GM12892 (cell line): ENCODE measurements around the gene NAXD.

DNA sequence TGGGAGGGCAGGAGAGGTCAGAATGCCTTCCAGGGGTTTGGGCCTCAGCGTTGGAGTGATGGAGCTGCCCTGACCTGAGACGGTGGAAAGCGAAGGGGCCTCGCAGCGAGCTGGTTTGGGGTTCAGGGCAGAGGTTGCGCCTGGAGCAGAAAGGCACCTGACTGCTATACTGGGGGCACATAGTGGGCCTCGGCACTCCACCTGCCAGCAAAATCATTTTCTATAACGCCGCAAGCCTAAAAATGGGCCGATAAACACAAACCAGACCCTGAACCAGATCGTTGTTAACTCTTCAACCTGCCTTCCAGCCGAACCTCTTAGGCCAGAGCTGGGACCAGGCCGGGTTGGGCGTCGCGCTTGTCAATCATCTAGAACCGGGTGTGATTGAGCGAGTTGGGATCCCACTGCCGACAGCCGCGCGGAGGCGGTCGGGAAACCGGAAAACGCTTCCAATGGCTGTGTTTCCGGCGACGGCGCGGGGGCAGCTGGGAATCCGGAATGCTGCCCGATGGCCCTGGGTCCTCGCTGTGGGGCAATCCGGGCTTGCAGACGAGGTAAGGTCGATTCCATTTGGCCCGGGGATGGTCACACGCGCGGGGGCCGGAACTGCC is at the start of gene NAXD:
TSS of gene NAXD (plus strand) at position 452 of the 611 bp plus-strand sequence.
- RRBS = 2% methylated on average over 13 of the region's 42 CpGs

- RRBS = no CpG with 5 or more reads among the region's 22 CpGs
Observed at GRCh38 chr13:110628721-110629317, 13.5 kb downstream of the NAXD start.

- RRBS = 3% methylated on average over 4 of the region's 37 CpGs
Observed at GRCh38 chr13:110713117-110713602, 340 bp upstream of the ING1 start.

- RRBS = no CpG with 5 or more reads among the region's 5 CpGs
Observed at GRCh38 chr13:110793105-110793550, 79.6 kb downstream of the ING1 start.

GRCh38 chr13:110892308-110893525 is 22.2 kb downstream of the ANKRD10 start:
- RRBS = no CpG with 5 or more reads among the region's 15 CpGs

DNA sequence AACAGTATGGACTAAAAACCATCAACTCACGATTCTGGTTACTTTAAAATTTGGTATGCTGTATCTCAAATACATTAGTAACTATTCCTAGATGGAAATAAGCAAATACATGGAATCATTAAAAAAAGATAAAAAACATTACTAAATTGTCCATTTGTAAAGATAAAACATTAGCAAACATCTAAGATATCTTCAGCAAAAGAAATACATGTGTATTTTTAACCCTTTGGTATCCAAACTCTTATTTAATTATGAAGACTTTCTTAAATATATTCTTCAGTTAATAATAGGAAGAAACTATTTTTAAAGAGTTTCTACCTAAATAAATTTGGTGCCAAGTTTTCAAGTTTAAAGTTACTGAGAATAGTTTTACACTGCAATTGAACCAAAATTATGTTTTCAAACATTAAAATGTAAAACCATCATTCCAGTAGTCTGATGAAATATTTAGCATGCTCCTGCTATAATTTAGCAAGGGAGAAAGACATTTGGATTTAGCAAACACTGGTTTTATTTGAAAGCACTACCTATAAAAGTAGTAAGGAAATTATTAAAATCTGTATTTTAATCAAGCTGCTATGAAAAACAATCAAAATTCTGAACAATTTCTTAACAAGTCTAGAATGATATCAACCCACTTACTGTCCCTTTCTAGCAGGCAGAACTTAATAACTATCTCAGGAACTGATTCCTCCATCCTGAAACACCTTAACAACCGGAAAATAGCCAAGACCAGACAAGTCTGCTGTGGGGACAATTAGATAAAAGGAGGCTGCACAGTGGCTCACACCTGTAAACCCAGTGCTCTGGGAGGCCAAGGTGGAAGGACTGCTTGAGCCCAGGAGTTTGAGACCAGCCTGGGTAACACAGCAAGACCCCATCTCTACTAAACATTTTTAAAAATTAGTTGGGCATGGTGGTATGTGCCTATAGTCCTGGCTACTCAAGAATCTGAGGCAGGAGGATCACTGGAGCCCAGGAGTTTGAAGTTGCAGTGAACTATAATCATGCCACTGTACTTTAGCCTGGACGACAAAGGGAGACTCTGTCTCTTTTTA is 13.5 kb downstream of the ANKRD10 start:
- RRBS = no CpG with 5 or more reads among the region's 3 CpGs

- RRBS = no CpG with 5 or more reads among the region's 14 CpGs
Observed at GRCh38 chr13:110954877-110955613, 40.2 kb upstream of the ANKRD10 start.

GRCh38 chr13:111066252-111066921 is 48.7 kb upstream of the ARHGEF7 start:
- RRBS = no CpG with 5 or more reads among the region's 29 CpGs

DNA sequence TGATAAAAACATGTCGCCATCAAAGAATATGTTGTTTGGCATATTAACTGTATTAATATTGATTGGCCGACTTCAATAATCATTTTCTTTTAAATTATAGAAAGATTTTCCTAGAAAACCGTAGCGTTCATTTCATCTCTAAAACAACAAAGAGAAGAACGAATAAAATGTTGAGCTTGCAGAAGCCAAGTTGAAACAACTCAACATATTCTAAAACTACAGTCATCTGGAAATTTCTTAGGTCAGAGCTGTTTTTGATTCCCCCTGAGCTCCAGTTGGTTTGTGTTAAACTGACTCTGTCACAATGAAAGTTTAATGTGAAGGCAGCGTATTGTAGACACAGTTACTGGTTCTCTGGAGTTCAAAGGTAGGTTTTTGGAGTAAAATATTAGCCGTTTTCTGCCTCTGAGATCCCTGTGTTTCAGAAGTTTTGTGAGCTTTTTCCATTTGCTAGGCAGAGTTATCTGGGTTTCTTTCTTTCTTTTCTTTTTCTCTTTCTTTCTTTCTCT is 2.1 kb downstream of the ARHGEF7 start:
- RRBS = no CpG with 5 or more reads among the region's 7 CpGs

DNA sequence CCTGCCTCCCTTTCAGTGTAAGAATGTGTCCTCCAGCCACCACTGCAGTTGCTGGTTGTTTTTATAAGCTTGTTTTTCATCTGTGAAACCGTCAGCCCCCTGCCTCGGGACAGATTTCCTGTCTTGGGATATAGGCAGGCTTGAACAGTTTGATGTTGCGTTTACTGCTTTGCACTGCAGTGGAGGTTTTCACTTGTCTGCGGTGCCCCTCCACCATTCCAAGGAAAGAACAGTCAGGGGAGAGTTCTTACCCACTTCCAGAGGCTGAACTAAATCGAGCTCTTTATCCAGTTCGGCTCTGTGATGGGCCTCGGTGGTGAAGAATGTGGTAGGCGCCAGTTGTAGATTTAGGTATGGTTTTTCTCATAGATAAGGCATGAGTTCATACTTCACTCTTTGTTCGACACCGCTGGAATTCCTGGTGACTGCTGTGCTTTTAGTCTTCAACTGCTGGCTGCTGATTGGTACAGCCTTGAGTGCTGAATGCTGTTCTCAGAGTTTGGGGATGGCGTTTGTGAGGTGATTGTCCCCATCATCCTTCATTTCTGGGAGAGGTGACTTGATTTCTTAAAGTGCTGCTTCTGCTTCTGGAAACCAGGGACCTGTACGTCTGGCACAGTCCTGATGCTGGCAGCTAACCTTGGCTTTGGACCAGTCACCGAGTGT is 97.1 kb downstream of the ARHGEF7 start:
- RRBS = no CpG with 5 or more reads among the region's 13 CpGs

GRCh38 chr13:111316292-111316855 is 4.1 kb upstream of the TEX29 start:
- RRBS = no CpG with 5 or more reads among the region's 13 CpGs

DNA sequence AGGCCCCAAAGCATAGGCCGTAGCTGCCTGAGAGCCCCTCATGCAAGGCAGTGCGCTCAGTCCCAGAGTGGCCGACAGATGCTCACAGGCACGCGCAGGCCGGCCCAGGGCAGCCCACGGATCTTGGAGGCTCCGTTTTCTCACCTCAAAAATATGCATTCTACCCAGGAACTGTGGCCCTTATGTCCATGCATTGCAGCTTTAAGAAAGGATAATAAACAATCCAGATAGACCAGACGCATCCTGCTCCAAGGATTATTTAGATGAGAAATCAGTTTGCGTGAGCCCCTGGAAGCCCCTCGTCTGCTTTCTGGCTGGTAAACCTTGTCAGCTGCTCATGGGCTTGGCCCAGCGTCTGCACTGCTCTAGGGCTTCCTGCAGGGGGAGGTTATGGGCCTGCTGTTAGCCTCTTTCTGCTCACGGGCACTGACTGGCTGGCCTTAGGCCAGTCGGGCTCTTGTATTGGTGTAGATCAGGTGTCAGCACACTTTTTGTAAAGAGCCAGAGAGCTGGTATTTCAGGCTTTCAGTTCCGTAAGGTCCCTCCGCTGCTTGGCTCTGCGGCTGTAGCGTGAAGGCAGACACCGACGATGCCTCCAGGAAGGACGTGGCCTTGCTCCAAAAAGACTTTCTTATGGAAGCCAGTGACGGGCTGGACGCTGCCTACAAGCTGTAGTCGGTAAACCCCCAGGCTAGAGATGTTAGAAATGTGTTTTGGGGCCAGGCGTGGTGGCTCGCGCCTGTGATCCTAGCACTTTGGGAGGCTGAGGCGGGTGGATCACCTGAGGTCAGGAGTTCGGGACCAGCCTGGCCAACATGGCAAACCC is 24.3 kb downstream of the TEX29 start:
- RRBS = no CpG with 5 or more reads among the region's 29 CpGs

GRCh38 chr13:111614538-111615110 is 294.2 kb downstream of the TEX29 start:
- RRBS = no CpG with 5 or more reads among the region's 6 CpGs

DNA sequence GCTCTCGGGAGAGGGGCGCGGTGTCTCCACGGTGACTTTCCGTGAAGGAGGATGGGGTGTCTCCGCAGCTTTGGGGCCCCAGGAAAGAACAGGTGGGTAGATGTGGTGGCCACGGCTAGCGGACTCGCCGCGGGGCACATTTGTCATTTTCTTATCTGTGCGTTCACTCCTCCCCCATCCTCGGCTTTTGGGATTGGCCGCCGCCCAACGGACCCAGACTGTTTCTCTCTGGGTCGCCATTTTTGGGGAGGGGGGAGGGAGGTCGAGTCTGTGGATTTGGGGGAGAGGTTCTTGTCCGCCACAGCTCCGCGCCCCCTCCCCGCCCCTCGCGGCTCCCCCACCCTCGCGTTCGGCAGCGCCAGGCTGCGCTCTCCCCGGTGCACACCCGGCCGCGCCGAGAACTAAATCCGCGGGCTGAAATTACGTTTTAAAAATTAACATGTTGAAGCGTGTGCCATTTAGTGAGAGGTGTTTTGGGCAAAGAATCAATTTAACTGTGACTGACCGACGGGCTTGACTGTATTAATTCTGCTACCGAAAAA is 9.8 kb upstream of the SOX1 start:
- RRBS = no CpG with 5 or more reads among the region's 41 CpGs

DNA sequence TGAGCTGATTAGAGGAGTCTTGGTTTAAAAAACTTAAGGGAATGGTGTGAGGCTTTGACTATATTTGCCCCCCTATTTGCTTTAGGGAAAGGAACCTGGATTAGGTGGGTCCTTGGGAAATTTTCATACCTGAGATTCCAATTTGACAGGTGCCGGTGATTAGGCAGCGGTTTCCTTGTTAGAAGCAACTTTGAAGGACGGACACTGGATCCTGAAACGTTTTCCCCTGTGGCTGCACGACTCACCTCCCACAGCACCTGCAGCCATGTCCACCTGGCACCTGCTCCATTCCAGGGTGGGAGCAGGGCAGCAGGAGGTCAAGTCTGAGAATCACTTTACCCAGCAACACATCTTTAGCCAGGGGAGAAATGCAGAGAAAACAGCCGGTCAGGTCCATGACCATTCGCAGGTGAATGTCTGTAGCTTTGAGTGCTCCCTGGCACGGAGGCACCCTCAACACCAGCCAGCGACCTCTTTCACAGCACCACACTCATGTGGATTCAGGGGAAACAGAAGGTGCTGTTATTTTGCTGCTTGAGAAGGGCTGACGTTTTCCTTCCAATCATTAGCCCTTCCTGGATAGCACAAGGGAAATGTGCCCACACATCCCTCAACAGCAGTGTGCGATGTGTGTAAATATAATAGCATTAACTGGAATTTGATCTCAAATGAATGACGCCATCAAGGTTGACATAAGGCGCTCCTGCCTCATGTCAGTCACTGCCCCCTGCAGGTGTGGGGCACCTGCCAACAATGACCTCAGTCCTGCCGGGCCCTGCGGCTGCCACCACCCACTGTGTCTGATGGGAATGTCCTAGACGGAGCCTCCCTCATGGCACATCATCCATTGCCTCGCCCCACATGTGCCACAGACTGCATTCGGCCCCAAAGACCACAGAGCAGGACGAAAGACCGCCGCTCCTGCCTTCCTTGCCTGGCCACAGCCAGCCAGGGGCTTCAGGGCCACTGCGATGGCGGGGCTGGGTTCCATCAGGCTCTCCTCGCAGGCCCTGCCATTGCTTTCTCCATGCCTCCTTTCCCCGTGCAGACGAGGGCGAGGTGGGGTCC is 146.3 kb downstream of the SOX1 start:
- RRBS = no CpG with 5 or more reads among the region's 27 CpGs

DNA sequence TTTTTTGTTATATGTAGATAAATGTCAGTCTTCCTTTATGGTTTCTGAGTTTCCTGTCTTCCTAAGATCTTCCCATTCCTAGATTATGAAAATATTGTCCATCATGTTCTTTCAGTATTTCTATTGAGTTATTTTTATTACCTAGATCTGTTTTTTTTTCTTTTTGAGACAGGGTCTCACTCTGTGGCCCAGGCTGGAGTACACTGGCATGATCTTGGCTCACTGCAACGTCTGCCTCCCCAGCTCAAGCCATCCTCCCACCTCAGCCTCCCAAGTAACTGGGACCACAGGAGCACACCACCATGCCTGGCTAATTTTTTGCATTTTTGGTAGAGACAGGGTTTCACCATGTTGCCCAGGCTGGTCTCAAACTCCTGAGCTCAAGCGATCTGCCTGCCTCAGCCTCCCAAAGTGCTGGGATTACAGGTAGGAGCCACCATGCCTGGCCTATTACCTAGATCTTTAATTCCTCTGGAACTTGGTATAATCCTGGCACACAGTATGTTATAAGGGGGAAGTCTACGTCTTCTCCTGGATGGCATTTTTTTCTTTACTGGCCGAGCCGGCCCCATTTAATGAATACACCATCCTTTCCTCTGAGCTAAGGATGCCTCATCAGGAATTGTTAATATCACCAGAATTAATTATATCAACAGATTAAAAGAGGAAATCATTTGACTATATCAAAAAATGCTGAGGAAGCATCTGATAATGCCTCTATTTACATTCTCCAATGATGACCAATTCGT is 59.1 kb downstream of the TUBGCP3 start:
- RRBS = no CpG with 5 or more reads among the region's 6 CpGs

DNA sequence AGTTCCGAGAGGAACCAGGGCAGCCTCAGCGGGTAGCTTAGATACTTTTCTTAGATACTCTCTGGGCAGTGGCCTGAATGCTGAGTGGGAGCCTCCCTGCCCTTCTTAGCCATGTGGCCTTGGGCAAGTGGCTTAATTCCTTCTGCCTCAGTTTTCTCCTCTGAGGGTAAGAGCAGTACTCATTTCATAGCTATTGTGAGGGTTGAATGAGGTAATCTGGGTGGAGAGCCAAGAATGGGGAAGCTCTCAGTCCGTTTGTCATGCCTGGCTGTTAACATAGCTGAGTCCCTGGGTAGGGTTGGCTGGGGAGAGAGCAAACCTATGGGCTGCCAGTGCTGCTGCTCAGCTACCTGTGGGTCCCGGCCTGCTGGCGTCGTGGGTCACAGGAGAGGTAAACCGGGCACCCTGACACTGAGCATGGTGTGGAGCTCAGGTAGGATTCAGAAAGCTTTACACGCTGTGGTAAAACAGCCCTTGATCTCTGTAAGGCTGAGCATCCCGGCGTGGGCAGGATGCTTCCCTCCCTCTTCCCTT is 4.3 kb downstream of the ATP11A start:
- RRBS = no CpG with 5 or more reads among the region's 10 CpGs

GRCh38 chr13:112782696-112783472 is 93.0 kb downstream of the ATP11A start:
- RRBS = no CpG with 5 or more reads among the region's 20 CpGs

DNA sequence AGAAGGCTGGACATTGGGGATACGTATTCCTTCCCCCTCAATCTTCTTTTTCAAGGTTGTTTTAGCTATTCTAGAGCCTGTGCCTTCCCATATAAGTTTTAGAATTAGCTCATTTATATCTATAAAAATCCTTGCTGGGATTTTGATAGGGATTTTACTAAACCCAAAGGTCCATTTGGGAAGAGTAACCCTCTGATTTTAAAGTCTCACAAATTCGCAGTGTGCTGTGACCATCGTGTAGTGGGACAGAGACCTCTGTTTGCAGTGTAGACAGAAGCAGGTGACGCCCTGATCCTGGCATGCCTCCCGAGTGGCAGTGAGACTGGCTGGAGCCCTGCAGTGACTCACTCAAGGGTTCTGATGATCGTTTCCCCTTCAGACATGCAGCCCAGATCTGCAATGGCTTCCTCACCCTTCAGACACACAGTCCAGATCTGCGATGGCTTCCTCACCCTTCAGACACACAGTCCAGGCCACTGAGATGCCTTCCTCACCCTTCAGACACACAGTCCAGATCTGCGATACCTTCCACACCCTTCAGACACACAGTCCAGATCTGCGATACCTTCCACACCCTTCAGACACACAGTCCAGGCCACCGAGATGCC is 125.0 kb downstream of the ATP11A start:
- RRBS = no CpG with 5 or more reads among the region's 10 CpGs

DNA sequence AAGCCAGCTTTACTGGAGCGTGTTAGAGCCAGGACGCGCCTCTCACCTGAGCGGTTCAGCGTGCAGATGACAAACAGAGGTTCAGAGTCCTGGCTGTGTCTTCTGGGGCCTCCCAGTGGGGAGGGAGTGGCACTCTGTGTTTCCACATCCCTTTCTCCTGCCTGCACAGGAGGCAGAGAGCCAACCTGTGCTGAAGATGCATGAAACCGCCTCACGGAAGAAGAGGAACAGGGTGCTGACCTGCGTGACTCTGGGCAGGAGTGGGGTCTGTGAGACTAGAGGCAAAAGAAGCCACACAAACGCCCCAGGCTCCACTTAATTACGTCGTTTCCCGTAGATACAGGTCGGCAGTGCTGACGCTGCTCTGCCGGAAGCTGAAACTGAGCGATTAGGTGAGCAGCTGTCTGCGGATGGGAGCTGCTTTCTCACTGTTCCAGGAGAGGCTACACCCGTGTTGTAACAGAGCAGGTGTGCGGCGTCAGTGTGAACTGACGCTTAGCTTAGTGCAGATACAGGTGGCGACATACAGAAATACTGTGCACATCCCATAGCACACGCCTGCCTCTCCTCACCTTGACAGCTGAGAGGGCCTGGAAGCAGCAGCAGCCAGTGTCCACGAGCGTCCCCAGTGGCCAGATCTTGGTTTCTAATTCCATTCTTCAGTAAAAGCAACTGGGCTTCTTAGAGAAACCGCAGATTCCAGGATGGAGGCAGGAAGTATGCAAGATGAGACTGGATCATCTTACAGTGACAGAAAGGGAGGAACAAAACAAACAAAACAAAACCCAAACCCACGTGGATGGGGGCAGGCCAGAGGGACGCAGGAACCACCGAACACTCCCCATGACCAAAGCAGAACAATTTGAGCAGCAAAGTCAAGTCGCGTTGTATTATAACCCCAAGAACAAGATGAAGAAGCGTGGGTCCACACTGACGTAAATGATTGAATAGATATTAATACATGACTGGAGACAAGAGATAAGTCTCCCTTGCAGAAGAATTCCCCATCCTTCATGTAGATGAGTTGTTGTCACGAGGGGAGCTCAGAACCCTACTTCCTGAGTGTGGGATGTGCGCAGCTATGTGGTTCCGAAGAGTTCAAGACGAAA is 37.6 kb upstream of the MCF2L start:
- RRBS = no CpG with 5 or more reads among the region's 37 CpGs